Endothelial cell (in vitro differentiated cells): ENCODE measurements around a stretch of chr6.

GRCh38 chr6:163309727-163310010 lies 104.8 kb upstream of the QKI start:
- PRO-cap, result no peak

DNA sequence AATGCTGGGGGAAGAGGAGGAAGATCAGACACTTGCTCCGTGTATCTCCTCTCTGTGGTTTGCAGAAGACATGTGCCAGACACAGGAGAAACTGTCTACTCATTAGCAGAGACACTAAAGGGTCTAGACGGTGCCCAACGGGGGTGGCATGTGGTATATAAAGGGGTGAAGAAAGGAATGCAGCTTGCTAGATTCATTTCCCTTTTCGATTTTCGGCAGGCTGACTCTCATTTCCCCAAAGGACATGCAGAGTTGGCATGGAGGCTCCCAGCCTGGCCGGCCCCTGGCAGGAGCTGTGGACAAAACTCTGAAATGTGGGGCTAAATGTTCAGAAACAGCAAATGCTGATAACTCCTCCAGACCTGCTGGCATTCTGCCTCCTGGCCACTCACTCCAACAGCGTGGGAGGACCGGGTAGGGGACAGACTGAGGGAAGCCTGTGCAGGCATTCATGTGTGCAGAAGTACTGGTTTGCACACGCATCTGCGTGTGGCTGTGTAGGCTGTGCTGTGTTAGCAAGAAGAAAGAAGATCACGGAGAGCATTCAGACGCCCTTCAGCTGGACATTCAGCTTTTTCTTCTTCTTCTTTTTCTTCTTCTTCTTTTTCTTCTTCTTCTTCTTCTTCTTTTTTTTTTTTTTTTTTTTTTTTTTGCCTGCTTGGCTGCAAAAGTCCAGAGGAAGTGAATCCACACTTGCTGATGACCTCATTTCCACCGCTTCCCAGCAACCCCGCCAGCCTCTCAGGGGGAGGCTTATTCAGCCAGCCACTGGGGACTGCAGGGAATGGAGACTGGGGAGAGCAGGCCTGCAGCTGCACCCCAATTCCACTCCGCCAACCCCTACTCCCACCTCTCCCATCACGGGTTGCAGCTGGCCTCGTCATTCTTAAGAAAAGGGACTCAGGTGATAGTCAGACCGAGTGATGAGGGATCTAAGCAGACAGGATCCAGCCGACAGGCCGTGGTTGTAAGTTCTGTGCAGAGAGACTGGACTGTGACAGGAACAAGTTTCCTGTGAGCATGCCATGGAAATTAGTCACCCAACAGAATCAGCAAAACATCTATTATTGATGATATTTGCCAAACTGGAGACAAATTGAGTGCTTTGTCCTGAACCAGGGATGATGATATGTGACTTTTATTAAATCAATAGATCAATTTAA lies 59.2 kb upstream of the QKI start:
- PRO-cap, result no peak

DNA sequence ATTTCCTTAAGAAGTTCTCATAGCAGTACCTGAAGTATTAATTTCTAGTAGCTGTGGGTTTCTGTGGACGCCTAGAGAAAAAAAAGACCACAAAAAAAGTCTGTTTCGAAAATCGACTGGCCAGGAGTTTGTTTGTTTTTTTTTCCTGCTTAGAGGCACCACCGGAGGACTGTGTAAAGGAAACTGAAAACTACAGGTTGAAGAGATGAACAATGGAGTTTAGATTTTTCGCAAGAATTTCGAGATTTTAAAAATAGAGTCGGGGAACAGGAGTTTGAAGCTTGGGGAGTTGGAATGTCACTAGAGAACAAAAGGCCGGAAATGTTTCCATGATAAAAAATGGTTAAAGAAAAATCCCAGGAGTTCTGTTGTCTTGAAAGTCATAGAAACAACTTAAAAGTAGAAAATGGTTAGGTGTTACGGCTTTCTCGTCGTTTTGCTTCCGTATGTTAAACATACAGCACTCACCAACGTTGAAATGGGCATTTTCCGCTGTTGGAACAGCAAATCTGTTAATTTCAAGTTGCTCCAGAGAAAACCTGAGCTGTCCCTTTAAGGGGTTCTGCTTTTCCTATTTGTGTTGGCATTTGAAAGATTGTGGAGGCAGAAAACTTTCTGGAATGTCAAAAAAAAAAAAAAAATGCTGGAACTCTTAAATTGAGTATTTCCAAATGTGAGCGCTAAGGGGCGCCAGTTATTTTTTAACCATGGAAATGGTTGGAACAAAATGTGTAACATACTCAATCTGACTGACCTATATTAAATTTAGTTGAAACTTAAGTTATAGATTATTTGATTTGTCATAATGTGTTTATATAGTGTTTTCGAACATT lies 2.0 kb downstream of the QKI start:
- PRO-cap, result bidirectional peak, plus-strand start at position 259 of the sequence, minus-strand start at position 173 of the sequence; bidirectional peak, plus-strand start at position 683 of the sequence, minus-strand start at position 577 of the sequence

DNA sequence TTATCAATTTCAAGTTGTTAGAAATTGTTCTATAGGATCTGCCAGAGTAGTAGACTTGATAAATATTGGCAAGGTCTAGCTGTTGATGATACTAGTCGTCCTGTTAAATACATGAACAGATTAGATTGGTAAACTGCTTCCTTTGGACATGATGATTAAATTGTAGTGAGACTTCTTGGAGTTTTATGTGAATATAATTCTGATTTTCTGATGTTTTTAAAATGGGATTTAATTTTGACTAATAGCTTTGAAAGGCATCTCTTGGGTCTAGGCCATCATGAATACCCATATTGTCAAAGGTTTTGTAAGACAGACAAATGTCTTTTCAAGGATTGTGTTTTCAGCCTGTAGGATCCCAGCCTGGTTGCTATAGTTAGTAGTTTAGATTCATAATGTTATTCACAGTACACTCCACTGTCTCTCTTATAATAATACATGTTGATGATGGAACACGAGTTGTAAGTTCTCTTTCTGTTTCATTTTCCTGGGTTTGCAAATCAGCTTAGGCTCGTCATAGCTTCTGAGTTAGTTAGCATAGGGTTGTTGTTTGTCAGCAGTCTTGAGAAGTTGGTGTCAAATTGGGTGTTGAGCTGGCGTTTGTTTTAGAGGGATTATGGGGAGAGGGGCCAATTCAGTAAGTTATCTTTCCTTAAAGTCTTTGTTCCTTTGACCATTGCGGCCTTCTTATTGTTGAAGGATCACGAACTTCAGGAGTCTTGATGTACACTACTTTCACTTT lies 45.7 kb downstream of the QKI start:
- PRO-cap, result no peak

DNA sequence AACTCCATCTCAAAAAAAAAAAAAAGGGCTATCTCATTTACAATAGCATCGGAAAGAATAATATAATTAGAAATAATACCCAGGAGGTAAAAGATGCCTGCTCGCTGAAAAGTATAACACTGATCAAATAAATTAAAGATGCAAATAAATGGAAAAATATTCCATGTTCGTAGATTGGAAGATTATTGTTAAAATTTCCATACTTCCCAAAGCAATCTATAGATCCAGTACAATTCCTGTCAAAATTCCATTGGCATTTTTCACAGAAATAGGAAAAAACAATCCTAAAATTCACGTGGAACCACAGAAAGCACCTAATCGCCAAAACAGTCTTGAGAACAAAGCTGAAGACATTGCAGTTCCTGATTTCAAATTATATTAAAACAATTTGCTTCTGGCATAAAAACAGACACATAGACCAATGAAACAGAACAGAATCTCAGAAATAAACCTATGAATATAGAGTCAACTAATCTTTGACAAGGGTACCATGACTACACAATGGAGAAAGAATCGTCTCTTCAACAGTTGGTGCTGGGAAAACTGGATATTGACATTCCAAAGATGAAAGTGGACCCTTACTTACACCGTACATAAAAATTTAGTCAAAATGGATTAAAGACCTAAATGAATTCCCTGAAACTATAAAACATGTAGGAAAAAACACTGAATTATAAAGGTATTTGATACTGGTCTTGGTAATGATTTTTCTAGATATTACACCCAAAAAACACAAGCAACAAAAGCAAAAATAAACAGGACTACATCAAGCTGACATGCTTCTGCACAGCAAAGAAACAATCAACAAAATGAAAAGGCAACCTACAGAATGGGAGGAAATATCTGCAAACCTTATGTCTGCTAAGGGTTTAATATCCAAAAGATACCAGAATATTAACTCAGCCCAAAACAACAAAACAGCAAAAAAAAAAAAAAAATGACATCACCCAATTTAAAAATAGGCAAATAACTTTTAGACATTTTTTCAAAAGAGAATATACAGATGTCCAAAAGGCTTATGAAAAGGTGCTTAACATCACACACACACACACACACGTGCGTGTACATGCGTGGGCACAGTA lies 51.9 kb downstream of the QKI start:
- PRO-cap, result unidirectional peak, plus-strand start at position 493 of the sequence

GRCh38 chr6:163563367-163563758 lies 148.8 kb downstream of the QKI start:
- PRO-cap, result no peak

DNA sequence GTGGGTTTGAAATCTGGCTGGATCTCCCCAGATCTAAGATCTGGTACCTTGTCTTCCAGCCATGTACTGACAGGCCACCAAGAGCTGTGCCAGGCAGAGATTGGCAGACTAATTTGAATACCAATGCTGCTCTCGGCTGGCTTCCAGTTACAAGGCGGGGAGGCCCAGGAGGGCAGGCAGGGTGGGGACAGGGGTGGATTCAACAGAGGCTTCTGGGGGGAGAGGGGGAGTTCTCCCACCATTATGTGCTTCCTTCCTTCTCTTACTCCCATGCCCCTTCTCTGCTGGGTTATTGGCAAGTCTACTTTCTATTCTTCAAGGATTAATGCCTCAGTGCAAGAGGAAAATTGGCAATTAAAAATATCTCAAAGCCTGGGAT lies 529.6 kb downstream of the QKI start:
- PRO-cap, result no peak

DNA sequence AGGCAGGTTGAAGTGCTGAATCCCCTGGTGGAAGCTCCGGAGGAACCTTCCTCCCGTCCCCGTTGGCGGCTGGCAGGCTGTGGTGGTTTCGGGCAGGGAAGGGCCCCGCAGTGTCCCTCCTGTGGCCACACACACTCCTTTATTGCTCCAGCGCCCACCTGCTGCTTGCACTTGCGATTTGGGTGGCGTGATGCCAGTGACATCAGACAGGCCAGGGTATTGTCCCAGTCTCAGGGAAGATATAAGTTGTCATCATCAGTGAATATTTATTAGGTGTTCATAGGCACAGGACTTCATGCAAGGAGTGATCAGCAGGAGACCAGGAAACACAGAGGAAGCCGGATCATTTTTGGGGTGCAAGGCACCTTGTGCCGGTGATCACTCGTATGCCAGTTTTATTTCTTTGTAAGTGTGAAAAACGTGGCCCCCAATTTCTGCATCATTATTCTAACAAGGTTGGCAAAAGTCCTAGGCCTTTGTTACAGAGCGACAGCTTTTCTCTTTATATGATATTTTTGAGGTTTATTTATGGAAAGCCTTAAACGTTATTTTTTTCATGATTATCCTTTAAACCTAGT lies 530.5 kb downstream of the QKI start:
- PRO-cap, result unidirectional peak, minus-strand start at position 81 of the sequence

- PRO-cap, result no peak
These were observed 654.7 kb downstream of the QKI start for GRCh38 chr6:164069155-164069728.

DNA sequence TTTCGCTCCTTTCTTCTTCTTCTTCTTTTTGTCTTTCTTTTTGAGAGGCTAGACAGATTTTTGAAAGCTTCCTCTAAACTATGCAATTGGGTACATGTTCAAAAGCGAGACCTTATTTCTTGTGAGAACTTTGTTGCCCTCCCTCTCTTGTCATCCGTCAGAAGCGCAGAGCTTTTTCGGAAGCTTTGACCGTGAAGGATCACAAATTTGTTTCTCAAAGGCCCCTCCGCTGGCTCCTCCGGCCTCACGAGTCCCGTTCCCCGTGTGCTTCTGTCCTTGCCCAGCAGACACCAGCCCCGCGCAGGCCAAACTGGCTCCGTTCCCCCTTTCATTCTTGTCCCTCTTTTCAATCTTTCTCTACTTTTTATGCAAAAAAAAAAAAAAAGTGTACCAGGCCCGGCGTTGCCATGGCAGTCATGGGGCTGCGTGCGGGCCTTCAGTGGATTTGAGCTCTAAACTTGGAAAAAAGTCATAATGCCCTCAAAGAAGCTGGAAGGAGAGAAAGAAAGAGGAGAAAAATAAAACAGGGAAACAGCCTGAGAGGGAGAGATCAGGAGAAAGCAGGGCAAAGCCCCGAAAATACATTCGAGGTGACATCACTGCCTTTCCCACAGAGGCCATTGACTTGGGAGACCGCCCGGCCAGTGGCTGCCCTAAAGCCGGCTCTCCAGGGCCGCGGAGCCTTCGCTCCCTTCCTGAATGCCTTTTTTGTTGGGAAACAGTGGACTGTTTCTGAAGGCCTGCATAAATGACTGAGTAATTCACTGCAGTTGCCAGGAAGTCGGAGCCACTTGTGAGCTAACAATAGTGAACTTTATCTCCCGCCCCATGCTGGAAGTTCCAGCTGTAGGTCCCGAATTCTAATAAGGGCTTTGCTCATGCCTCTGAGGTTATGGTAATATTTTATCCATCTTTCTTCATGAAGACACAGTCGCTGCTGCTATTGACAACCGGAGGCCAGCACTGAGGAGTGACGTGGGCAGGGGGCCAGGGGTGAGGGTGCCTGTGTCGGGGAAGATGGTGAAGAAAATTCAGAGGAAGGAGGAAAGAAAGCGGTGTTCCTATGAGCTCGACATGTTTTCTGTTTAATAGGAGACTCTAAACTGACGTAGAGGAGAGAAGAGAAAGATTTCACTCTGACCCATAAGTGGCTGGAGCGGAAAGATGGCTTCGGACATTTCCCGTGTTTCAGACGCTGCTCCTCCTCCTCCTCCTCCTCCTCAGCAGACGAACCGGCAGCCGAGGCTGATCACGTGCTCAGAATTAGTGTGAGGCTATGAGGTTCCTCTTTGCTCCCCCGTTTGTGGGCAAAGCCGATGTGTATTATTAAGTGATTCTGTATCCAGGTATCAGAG lies 670.9 kb downstream of the QKI start:
- PRO-cap, result bidirectional peak, plus-strand start at position 745 of the sequence, minus-strand start at position 646 of the sequence

DNA sequence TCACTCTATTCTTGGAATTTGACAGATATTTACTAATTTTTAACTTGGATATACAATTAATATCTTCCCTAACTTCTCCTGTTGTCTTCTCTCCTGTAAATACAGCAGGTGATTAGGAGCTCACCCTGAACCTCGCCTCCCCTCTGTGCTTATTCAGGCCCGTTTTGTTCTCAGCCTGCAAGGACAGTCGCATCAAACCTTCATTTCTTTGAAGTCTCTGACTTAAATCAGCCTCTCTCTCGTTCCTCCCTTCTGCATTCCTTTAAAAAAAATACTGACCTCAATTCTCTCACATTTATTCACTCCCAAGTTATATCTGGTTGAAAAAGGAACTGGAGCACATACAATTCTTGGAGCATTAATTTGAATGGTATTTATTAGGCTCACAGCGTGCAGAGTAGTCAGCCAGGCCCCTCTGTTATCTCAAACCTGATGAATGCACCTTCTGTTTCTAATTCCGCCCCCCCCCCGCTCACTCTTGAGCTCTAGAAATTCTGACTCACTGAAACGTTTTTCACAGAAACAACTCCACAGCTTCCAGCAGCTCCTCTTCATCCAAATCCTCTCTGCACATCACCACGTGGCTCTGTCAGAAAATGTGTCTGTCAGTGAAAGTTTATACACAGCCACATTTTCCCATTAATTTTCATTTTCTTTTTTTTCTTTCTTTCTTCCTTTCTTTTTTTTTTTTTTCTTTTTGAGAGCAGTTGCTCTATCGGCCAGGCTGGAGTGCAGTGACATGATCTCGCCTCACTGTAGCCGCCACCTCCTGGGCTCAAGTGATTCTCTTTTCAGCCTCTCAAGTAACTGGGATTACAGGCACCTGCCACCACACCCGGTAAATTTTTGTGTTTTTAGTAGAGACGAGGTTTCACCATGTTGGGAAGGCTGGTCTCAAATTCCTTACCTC lies 109.6 kb downstream of the TBXT start:
- PRO-cap, result no peak

GRCh38 chr6:166097137-166097544 lies 70.5 kb downstream of the TBXT start:
- PRO-cap, result no peak

DNA sequence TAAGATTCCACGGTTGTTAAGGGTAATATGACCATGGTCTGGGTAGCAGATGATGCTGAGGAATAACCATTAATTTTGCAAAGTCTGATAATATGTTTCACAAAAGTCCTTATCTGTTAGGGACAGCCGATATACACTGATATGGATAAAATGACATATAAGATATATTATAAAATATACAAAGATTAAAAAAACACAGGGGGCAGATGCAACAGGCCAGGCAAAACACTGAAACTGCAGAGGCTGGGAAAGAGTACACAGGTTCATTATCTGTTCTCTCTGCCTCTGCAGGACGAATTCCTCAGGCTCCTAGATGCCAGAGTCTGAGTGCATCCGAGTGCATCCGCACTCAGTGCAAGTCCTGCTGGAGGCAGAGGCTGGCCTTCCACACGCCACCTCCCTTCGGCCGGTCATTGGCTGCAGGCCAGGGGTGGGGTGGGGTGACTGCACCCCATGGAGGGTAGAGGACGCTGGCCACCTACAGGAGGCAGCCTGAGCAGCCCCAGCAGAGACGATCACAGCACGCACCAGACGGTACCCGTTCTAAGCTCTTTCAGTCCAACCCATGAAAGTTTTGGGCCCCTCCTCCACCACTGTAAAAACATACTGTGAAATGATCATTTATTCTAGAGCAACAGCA lies 11.8 kb downstream of the SFT2D1 start:
- PRO-cap, result bidirectional peak, plus-strand start at position 508 of the sequence, minus-strand start at position 312 of the sequence

DNA sequence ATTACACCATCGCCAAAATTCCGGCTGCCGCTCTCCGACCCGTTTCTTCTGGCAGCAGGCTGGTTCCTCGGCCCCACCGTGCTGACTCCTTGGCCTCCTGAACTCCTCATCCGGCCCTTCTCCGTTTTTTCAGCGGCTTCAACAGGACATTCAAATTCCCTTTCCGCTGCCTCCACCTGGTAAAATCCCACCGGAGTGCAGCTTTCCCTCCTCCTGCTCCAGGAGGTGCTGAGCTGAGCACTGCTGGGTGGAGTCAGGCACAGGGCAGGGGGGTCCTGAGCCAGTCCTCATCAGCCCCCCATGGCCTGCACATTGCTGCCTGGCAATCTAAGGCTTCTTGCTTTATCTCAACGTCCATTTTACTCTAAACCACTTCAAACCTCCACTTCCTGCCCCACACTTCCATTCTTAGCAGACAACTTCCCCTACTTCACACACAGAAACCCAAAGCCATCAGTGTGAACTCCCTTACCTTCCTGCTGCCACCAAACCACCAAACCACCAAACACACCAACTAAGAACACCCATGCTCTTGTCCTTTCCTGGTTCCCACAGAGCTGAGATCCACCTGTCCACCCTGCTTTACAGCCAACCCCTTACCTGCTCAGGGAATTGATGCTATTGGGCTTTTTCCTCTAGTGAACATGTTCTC lies 8.8 kb downstream of the SFT2D1 start:
- PRO-cap, result no peak

DNA sequence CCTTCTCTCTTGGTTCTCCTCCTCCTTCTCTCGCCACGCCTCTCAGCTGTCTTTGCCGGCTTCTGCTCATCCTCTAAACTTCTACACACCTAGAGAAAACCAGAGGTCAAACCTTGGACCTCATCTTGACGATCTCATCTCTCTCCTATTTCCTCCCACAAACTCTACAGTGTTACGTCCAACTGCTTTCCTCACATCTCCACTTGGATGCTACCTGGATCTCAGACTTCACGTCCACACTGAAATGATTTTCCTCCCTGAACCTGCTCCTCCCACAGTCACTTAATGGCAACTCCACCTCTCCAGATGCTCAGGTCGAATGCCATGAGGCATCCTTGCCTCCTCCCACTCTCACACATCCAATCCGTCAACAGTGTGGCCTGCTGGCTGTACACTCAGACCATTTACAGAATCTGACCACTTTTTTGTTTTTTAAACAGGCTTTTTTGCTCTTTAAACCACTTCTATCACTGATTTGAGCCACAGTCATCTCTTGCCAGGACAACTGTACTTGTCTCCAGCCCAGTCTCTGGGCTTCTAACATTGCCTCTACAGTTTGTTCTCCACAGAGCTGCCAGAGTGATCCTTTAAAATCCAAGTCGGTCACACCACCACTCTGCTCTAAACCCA lies 2.5 kb downstream of the SFT2D1 start:
- PRO-cap, result no peak

- PRO-cap, result no peak
These were observed 9.6 kb upstream of the SFT2D1 start for GRCh38 chr6:166351818-166352538.

DNA sequence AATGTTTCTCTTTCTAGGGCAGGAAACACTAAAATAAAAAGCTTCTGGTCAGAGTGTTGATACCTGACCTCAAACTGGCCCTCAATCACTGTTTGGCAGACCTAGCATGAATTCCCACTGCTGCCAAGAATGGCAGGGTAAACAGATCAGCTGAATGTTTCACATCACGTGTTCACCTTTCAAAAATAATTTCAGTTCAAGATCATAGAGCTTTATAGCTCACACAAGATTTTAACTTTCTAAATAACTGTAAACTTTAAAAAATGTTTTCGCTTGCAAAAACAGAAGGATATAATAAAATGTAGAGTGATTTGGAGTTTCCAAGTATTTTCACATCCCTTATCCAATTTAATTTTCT lies 2.9 kb downstream of the MPC1 start:
- PRO-cap, result no peak

DNA sequence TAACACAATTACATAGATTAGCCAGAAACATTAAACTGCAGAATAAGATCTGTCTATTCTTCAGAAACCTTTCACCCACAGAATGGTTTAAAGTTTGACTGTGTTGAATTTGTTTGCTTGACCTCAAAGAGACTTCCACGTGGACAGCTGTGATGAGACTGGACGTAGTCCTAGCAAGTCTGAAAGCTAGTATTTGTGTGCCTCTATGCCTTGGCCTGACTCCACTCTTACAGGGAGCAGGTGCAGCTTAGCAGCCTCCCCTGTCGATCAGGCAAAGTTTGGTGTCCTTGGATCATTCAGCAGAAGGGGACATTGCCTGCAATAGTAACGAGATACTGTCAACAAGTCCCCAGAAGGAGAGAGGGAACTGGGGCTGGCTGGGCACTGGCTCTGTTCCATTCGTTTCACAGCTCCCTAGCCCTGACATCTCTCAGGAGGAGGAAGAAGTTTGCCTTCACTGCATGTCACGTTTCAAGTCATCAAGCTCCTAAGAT lies 11.8 kb upstream of the MPC1 start:
- PRO-cap, result no peak

DNA sequence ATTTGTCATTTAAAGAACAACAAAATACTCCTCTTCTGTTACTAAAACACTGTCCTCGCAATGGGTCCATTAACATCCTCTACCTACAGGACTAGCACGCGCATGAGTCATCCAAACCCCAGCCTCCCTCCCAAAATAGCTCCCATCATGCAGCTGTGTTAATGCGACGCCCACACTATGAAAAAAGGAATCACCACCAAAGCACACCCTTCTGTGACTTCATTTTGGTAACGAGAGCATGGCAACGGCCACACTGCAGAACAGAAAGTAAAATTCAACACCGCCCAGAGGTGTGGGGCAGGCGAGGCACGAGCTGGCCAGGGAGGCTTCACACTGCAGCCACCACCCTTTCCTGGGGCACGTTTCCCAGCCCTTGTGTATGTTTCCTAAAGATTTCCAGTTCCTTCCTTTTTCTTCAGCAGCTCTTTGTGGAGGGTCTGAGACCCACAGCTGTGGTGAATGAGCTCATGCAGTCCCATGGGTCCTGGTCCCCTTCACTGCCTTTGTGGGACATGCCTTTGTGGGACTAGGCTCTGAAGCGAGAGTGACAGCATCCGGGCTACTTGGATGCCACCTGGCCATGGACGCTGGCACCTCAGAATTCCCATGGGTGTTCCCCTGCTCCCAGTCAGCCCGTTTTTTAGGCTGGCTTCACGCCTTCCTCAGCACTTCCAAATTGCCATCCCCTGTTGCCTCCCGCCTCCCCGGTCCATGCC lies 45.4 kb downstream of the RAMACL start:
- PRO-cap, result no peak

DNA sequence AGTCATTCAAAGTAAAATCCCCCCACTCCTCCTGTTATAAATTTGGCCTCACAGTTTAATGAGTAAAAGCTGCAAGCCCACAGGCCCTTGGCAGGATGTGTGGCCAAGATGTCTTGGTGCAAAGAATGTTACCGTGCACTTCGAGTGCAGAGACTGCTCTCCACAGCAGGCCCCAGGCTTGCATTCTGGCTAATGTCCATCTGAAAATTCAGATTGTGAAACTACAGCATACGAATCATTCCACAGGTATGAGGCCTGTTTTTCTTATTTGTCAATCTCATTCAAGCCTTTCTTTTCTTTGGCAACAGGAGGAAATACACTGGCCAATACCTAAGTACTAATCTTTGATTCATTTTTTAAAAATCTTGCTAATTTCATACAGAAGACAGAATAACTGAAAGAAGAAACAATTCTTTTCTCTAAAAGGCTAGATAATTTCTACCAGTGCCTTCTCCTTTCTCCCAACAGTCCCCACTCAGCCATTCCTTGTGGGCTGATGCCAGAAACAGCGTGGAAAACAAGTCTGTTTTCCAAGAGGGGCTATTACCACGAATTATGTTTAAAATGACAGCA lies 7.0 kb downstream of the RPS6KA2 start:
- PRO-cap, result no peak